ENCODE measurements around a stretch of chr10.

DNA sequence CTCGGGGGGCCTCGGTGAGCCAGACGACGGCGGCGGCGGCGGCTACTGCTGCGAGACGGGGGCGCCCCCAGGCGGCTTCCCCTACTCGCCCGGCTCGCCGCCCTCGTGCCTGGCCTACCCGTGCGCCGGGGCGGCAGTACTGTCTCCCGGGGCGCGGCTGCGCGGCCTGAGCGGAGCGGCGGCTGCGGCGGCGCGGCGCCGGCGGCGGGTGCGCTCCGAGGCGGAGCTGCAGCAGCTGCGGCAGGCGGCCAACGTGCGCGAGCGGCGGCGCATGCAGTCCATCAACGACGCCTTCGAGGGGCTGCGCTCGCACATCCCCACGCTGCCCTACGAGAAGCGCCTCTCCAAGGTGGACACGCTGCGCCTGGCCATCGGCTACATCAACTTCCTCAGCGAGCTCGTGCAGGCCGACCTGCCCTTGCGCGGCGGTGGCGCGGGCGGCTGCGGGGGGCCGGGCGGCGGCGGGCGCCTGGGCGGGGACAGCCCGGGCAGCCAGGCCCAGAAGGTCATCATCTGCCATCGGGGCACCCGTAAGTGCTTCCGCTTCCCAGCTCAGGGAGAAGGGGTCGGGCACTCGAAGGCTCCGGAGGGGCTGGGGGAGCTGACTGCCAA lies 779 bp downstream of the PTF1A start:
- RAMPAGE, long total RNA: no peak
- RRBS: 2% methylated on average over 25 of the region's 82 CpGs

- RAMPAGE, long total RNA: no peak
- RRBS: no CpG with 5 or more reads among the region's 2 CpGs
Observed at GRCh38 chr10:23448584-23449143, 9.8 kb downstream of the OTUD1 start.

- RAMPAGE, long total RNA: no peak
- RRBS: no CpG with 5 or more reads among the region's 4 CpGs
Observed at GRCh38 chr10:24241519-24241913, 32.6 kb downstream of the KIAA1217 start.

DNA sequence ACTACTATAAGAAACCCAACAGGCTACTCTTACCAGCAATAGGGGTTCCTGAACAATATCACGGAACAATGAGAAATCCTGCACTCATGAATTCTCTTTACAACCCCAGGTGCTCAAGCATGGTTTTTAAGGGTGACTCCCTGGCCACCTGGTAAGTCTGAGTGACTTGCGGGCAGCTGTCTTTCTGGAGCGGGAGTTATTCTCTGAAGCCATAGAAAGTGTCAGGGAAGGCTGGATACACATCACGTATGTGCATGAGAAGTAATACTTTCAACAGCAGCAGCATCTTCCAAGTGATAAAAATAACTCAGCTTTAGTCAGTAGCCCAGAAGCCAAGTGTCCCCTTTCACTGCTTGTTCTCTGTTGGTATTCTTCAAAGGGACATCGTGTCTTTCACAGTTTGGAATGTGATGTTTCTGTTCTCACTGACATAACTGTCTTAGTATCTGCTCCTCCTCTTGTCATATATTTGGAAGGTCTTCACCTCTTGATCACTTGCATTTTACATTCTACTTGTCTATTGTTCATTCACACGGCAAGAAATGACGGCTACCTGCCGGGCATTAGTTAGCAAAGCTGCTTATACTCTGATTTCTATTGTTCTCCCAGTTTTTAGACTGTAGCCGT lies 97.6 kb downstream of the KIAA1217 start:
- RAMPAGE, long total RNA: no peak
- RRBS: no CpG with 5 or more reads among the region's 9 CpGs

DNA sequence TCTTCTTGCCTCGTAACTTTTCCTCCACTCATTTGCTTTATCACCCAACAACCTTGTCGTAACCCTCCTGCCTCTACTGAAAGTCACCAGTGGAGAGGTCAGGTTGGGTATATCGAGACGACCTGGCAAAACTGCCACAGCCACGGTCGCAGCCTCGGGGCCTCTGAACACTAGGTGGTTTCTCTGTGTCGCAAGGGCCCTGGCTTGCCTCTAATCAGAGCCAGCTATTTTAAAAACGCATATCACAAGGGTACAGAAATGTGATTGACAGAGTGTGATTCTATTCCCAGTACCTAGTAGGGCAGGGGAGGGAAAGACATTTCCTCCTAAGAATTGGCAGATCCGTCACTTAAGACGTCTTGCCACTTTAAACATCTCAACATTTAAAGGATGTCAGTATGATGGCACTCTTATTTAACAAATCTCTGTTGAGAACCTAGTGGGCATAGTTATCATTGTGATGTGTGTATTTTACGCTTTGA lies 197.6 kb downstream of the ARHGAP21 start:
- RAMPAGE, long total RNA: no peak
- RRBS: no CpG with 5 or more reads among the region's 12 CpGs

DNA sequence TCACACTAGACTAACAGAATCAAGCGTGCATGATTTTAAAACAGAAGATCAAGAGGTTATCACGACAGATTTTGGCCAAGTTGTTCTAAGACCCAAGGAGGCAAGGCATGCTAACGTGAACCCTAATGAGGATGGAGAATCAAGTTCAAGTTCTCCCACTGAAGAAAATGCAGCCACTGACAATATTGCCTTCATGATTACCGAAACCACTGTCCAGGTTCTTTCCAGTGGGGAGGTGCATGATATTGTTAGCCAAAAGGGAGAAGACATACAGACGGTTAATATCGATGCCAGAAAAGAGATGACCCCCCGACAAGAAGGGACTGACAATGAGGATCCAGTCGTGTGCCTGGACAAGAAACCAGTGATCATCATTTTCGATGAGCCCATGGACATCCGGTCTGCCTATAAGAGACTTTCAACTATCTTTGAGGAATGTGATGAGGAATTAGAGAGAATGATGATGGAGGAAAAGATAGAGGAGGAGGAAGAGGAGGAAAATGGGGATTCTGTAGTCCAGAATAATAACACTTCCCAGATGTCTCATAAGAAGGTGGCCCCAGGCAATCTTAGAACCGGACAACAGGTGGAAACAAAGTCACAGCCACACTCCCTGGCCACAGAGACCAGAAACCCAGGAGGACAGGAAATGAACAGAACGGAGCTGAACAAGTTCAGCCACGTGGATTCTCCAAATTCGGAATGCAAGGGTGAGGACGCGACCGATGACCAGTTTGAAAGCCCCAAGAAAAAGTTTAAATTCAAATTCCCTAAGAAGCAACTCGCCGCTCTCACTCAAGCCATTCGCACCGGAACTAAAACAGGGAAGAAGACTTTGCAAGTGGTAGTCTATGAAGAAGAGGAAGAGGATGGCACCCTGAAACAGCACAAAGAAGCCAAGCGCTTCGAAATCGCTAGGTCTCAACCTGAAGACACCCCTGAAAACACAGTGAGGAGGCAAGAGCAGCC lies 180.2 kb downstream of the ARHGAP21 start:
- RAMPAGE, long total RNA: no peak
- RRBS: no CpG with 5 or more reads among the region's 24 CpGs

GRCh38 chr10:24551115-24551656 lies 172.5 kb downstream of the ARHGAP21 start:
- RAMPAGE, long total RNA: no peak
- RRBS: no CpG with 5 or more reads among the region's 5 CpGs

GRCh38 chr10:24618221-24619004 lies 105.3 kb downstream of the ARHGAP21 start:
- RAMPAGE, long total RNA: no peak
- RRBS: no CpG with 5 or more reads among the region's 8 CpGs

DNA sequence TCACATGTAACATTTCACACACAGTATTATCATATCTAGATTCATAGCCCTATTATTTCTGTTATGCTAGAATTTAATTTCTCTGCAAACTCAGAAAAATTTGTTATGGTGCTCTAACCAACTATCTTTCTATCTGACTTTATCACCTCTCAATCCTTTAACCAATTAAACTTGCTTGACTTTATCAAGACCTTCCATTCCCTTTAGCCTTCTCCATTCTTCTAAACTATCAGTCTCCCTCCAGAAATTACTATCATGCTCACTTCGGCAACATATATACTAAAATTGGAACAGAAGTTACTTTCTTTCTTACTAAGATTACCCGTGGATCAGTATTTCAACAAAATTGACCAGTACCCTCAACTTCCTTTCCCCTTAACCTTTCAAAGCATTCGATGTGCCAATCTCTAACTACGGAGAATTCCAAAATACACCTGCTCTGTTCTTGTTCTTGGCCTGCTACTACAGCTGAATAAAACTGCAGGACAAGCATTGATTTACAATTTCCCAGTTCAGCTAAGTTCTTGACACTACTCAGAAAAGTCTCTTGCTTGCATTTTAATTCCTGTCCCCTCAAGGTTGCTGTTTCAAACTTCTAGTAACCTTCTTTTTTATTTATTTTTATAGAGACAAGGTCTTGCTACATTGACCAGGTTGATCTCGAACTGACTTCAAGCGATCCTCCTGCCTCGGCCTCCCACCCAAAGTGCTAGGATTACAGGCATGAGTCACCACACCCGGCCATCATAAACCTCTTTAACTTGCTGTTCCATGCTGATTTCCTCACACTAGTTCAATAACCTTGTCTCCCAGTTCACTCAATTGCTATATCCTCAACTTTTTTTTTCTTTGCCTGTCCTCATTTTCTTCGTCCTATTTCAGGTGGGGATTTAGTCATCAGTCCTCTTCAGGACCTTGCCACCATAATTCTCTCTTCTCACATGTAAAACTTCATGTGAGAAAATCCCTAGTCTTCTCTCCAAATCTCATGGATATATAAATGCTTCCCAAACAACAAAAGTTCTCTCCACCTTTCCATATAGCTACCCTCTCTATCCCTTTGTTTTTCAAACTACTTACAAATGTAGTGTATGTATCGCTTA lies 80.1 kb downstream of the ARHGAP21 start:
- RAMPAGE, long total RNA: no peak
- RRBS: no CpG with 5 or more reads among the region's 10 CpGs

GRCh38 chr10:25016808-25017816 lies 700 bp downstream of the THNSL1 start:
- RAMPAGE, long total RNA: no peak
- RRBS: 0% methylated on average over 2 of the region's 46 CpGs

DNA sequence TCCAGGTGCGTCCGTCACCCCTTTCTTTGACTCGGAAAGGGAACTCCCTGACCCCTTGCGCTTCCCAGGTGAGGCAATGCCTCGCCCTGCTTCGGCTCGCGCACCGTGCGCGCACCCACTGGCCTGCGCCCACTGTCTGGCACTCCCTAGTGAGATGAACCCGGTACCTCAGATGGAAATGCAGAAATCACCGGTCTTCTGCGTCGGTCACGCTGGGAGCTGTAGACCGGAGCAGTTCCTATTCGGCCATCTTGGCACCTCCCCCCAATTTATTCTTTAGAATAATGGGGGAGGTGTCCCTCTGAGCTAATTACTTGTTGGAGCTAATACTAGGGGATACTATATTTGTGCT lies 78.3 kb downstream of the GPR158 start:
- RAMPAGE, long total RNA: no peak
- RRBS: no CpG with 5 or more reads among the region's 19 CpGs

GRCh38 chr10:26212186-26212385 lies 4.5 kb upstream of the GAD2 start:
- RAMPAGE, long total RNA: no peak
- RRBS: no CpG with 5 or more reads among the region's 6 CpGs

GRCh38 chr10:26858060-26858477 lies 2.7 kb downstream of the ABI1 start:
- RAMPAGE, long total RNA: no peak
- RRBS: no CpG with 5 or more reads among the region's 4 CpGs

DNA sequence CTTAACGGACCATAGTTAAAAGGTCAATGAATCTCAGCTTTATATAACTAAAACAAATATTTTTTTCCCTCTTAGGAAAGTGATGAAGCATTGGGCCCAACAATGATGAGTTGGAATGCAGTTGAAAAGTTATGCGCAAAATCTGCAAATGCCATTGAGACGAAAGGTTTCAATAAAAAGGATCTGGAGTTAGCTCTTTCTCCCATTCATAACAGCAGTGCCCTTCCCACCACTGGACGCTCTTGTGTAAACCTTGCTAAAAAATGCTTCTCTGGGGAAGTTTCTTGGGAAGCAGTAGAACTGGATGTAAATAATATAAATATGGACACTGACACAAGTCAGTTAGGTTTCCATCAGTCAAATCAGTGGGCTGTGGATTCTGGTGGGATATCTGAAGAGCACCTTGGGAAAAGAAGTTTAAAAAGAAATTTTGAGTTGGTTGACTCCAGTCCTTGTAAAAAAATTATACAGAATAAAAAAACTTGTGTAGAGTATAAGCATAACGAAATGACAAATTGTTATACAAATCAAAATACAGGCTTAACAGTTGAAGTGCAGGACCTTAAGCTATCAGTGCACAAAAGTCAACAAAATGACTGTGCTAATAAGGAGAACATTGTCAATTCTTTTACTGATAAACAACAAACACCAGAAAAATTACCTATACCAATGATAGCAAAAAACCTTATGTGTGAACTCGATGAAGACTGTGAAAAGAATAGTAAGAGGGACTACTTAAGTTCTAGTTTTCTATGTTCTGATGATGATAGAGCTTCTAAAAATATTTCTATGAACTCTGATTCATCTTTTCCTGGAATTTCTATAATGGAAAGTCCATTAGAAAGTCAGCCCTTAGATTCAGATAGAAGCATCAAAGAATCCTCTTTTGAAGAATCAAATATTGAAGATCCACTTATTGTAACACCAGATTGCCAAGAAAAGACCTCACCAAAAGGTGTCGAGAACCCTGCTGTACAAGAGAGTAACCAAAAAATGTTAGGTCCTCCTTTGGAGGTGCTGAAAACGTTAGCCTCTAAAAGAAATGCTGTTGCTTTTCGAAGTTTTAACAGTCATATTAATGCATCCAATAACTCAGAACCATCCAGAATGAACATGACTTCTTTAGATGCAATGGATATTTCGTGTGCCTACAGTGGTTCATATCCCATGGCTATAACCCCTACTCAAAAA lies 15.1 kb downstream of the MASTL start:
- RAMPAGE, long total RNA: no peak
- RRBS: no CpG with 5 or more reads among the region's 10 CpGs

DNA sequence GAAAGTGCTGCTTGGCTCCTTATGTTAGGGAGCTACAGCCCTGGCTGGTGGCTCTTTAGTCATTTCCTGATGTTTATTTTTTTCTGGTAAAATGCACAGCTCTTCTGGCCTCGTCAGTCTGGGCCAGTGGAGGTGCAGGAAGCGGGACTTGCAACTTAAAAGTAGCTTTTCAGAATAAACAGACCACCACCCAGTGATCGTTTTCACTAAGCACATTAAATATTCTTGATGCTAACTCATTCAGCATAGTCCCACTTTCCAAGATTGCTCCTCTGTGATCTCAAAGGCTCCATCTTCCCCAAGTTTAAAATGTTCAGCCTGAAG lies 58.2 kb downstream of the MKX start:
- RAMPAGE, long total RNA: no peak
- RRBS: no CpG with 5 or more reads among the region's 3 CpGs

GRCh38 chr10:28163112-28163738 lies 139.6 kb downstream of the MPP7 start:
- RAMPAGE, long total RNA: no peak
- RRBS: no CpG with 5 or more reads among the region's 2 CpGs

DNA sequence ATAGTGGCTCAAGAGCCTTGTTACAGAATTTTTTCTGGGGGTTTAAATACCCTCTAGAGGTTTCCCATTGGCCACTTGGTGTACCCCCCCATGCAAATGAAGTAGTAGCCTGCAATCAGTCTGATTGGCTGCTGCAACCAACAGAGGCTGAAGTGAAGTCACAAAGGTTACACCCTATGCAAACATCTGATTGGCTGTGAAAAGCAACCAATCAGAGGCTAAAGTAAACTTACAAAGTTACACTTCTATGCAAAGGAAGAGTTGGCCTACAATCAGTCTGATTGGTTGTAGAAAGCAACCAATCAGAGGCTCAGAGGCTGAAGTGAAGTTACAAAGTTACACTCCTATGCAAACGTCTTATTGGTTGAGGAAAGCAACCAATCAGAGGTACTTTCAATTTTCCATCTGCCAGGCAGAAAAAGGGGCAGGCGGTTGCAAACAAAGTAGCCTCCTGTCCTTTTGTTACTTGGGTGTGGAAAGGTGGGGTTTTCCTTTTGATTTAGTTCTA lies 103.1 kb upstream of the WAC start:
- RAMPAGE, long total RNA: no peak
- RRBS: no CpG with 5 or more reads among the region's 2 CpGs

DNA sequence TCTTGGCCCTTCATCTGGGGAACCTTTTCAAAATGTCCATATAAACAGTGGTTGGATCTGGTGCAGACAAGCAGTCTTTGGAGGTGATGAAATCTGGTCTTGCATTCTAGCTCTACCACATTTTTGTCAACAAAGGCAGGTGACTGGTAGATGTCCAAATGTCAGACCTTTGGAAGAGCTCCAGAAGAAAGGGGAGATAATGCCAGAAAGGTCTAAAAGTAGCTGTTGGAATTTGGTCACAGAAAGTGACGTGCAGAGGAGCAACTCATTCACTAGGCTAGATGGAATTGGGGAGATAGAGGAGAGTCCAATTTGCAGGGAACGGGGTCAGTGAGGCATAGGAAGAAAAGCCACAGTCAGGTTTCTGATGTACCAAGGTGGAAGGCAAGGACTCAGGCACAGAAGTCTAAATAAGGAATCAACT lies 36.4 kb upstream of the WAC start:
- RAMPAGE, long total RNA: no peak
- RRBS: no CpG with 5 or more reads among the region's 2 CpGs

DNA sequence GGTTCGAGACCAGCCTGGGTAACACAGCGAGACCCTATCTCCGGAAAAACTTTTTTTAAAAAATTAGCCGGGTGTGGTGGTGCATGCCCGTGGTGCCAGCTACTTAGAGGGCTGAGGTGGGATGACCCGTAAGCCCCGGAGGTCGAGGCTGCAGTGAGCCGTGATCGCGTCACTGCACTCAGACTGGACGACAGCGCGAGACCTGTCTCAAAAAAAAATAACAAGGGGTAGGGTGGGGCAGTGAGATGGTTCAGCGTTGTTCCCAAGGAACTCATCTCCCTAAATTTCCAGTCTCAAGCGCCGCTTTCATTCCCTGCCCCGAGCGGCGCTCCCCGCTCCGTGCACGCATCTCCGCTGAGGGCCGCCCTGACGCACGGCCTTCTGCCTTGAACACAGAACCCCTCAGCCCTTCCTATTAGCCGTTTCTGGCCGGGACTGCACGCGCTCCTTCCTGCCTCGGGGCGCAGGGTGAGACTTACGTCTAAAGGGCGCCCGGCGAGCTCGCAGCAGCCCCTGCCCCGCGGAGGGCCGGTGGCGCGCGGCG lies 883 bp upstream of the WAC start:
- RAMPAGE, long total RNA: no peak
- RRBS: 2% methylated on average over 15 of the region's 45 CpGs

DNA sequence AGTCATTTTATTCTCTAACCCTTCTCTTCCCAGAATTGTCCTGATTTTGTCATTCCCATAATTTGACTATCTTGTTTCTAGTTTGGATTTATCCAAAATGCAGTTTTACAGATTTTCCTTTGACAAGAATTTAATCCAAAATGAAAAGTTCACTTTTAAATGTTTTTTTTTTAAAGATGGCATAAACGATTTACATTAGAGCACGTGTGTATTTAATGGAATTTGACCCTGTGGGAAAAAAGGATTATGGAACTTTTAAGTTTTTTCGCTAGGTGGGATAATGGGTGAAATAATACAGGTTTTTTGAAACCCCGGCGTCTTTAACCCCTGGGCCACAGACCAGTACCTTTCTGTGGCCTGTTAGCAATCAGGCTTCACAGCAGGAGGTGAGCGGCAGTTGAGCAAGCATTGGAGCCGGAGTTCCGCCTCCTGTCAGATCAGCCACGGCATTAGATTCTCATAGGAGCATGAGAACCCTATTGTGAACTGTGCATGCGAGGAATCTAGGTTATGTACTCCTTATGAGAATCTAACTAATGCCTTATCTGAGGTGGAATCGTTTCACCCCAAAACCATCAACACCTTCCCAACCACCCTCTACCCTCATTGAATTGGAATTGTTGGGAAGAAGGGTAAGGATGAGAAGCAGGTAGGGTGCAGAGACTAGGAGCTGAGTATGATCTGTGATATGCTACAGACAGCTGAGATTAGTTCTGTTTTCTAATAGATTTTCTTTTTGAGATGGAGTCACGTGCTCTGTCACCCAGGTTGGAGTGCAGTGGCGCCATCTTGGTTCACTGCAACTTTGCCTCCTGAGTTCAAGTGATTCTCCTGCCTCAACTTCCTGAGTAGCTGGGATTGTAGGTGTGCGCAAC lies 28.7 kb downstream of the WAC start:
- RAMPAGE, long total RNA: no peak
- RRBS: 98% methylated on average over 4 of the region's 14 CpGs